Colon Carcinoma Metastatic in the Brain (tissue), 2 donors: ENCODE data around the gene KIR3DL3.

DNA sequence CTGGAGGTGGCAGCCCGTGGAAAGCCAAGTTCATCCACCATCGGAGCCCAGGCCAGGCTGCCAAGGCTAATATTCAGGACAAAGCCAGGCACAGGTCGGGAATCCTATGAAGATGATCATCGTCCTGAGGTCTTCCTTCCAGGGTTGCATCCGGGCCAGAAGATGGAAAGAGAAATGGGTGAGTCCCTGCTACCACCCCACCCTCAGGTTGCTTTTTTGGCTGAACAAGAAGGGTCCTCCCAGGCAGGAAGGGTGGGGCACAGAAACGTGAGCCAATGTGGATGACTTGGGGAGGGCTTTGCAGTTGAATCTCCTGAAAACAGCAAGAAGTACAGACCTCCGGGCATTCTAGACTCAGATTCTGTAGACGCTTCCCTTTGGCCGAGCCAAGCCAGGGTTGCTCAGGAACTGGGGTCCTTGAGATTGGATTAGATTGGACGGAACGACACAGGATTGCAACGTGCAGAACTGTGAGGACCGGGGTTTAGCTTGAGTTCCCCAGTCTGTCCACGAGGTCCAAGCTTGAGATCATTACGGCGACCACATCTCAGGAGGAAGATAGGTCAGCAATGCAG, 4.5 kb upstream of the LAIR2 start:
- PRO-cap, 2 experiments, result no peak in any of the 2 experiments

DNA sequence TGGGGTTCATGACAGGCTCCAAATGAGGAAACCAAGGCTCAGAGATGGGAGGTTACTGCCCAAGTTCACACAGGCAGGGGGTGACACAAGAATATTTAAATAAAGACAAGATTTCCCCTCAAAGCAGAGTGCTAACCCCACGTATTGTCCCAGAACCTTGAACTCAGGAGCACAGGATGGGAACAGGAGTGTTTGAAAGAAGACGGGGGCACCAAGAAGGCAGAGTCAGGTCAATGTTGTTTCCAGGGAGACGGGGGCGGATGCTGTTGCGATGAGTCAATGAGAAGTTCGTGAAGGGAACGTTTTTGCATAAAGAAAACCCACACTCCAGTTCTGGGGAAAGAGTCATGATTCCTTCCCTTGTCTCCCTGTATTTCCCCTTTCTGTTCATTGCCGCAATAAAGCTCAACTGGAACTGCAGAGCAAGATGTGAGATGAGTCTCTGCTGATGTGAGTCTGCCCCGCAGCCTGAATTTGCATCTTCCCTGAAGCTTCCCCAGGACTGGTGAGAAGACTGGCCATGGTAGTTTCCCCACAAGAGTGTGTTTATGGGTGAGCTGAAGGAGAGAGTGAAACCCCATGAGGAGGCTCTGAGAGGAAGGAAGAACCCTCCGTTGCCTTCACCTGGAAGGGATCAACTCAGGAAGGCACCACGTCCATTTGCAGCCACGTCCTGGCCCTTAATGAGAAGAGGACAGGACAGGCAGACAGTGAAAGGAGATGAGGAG, 13.4 kb downstream of the LILRA1 start:
- PRO-cap, 2 experiments, result no peak in any of the 2 experiments

DNA sequence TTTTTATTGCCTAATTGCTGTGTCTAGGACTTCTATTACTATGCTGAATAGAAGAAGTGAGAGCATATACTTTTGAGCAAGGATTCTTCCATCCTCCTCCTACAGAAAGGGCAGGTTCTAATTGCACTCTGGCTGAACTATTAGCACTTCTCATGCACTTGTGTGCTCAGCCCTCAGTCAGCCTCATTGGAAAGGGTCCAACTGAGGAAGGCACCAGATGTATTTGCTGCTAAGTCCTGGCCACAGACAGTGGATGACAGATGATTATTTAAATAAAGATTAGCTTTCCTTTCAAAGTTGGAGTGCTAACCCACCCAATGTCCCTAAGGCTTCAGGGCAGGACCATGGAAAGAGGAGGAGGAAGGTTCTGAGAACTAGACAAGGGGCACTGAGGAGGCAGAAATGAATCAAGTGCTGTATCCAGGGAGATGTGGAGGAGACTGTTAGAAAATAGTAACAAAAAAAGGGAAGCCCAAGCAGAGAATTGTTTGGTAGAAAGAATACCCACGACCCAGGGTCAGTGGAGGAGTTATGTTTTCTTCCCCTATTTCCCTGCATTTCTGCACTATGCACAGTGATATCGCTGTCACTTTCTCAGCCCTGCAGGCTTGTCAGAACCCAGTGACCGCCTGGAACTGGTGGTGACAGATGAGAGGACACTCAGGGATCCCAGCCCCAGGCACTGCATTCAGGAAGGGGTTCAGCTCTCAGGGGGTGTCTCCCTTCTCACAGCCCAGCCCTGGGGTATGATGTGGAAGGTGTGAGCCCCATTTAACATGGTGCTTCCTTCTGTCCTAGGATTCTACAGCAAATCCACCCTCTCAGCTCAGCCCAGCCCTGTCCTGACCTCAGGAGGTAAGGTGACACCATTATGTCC, 8.1 kb downstream of the LILRB4 start:
- PRO-cap, 2 experiments, result no peak in any of the 2 experiments

- PRO-cap, 2 experiments, result no peak in any of the 2 experiments
Observed at GRCh38 chr19:54724124-54724669, at the start of gene KIR3DL3. TSS of gene KIR3DL3 (plus strand) at chr19:54724442.

- PRO-cap, 2 experiments, result no peak in any of the 2 experiments
Observed at GRCh38 chr19:54892006-54892380, 14.0 kb upstream of the NCR1 start.

DNA sequence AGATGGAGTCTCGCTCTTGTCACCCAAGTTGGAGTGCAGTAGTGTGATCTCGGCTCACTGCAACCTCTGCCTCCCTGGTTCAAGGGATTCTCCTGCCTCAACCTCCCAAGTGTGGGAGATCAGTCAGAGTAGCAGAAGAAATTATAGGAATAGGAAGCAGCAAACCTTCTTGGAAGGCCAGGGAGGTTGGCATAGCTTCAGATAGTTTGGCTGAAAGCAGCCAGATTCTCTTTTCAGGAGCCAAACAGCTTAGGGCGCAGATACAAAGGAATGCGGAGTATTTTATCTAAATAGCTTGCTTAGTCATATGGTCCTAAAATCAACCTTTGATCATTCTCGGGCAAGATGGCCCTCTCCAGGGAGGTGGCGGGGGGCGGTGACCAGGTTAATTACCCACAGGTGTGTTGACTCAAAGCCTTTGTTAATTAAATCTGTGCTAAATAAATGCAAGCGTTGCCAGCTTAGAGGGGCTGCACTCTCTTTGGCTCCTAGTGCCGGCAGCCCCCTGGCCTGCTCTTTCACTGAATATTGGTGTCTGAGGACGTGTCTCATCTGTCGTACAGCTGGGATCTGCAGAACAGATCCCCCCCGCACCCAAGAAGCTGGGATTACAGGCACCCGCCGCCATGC, 12.5 kb upstream of the NCR1 start:
- PRO-cap, 2 experiments, result no peak in any of the 2 experiments

DNA sequence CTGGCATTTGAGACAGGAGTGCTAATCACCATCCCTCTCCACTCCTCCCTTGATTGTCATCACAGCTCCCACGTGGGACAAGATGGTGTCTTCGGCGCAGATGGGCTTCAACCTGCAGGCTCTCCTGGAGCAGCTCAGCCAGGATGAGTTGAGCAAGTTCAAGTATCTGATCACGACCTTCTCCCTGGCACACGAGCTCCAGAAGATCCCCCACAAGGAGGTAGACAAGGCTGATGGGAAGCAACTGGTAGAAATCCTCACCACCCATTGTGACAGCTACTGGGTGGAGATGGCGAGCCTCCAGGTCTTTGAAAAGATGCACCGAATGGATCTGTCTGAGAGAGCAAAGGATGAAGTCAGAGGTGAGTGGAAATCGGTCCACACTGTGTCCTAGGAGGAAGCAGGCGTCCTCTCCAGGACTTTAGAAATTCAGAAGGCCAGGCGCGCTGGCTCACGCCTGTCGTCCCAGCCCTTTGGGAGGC, 3.8 kb downstream of the NLRP2 start:
- PRO-cap, 2 experiments, result no peak in any of the 2 experiments

DNA sequence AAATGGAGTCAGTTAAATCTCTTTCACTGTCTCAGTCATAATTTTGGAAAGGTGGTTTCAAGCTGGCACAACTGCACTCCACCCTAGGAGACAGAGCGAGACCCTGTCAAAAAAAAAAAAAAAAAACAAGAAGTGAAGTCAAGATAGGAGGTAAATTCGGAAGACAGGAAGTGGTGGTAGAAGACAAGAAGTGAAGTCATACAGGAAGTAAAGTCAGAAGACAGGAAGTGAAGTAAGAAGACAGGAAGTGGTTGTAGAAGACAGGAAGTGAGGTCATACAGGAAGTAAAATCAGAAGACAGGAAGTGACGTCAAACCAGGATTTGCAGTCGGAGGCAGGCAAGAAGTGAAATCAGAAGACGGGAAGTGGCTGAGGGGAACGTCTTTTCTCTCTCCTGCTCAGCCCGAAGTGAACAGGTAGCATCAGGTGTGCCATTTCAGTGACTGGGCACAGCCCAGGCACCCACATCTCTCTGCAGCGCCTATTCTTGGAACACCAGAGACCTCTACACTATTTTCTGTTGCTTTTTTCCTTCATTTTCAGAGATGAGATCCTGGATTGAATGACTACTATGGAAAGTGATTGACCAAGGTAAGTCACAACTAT, 32.1 kb downstream of the GP6 start:
- PRO-cap, 2 experiments, result peak in 2 of 2 experiments; most common plus-strand start position 354 of the sequence (in 2)

DNA sequence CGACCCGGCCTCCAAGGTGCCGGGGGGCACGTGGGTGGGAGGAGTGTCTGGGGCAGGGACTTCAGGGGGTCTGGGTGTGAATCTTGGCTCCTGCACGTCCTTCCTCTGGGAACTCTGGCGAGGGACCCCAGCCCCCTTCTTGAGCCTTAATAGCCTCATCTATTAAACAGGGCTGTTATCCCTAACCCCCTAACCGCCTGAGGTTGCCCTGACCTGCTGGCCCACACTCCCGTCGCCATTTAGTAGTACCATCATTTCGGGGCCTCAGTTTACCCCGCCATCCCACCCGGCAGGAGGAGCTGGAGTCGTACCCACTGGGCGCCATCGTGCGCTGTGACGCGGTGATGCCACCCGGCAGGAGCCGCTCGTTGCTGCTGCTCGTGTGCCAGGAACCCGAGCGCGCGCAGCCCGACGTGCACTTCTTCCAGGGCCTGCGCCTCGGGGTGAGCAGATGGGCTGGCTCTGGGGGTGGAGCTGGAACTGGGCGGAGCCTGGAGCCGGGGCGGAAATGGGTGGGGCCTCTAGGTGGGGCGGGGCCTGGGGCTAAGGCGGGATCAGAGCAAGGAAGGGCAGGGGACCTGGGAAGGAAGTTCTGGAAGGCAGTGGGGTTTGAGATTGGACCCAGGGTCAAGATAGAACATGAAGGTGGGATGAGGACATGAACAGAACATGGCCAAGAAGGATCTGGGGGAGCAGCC, 4.3 kb downstream of the EPS8L1 start:
- PRO-cap, 2 experiments, result peak in 2 of 2 experiments; most common plus-strand start position 551 of the sequence (in 1); most common minus-strand start position 424 of the sequence (in 2)

- PRO-cap, 2 experiments, result no peak in any of the 2 experiments
Observed at GRCh38 chr19:55094485-55095028, 18.9 kb downstream of the EPS8L1 start.

- PRO-cap, 2 experiments, result no peak in any of the 2 experiments
Observed at GRCh38 chr19:55096647-55097336, 20.6 kb downstream of the PPP1R12C start.

DNA sequence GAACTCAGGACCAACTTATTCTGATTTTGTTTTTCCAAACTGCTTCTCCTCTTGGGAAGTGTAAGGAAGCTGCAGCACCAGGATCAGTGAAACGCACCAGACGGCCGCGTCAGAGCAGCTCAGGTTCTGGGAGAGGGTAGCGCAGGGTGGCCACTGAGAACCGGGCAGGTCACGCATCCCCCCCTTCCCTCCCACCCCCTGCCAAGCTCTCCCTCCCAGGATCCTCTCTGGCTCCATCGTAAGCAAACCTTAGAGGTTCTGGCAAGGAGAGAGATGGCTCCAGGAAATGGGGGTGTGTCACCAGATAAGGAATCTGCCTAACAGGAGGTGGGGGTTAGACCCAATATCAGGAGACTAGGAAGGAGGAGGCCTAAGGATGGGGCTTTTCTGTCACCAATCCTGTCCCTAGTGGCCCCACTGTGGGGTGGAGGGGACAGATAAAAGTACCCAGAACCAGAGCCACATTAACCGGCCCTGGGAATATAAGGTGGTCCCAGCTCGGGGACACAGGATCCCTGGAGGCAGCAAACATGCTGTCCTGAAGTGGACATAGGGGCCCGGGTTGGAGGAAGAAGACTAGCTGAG, 2.0 kb downstream of the PPP1R12C start:
- PRO-cap, 2 experiments, result no peak in any of the 2 experiments

- PRO-cap, 2 experiments, result no peak in any of the 2 experiments
Observed at GRCh38 chr19:55173185-55174480, 6.5 kb downstream of the SYT5 start.

DNA sequence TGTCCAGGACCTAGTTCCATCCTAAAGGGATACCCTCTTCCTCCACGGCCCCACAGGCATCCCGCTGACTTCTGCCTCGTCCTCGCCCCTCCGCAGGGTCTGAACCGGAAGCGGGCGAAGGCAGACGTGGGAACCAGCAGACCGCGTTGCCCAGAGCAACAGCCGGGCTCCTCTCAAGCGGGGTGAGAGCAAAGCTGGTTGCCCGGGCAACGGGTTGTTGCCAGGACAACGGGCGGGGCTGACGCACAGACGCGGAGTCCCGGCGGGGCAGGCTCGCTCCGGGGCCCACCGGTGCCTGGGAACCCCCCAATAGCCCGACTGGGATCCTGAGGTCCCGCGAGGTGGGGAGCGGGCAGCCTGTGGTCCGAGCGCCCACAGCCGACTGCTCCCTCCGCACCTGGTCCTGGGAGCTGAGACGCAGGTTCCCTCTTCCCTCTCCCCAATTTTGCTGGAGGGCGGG, 811 bp downstream of the SYT5 start:
- PRO-cap, 2 experiments, result no peak in any of the 2 experiments

GRCh38 chr19:55230351-55231304, 2.1 kb upstream of the TMEM86B start:
- PRO-cap, 2 experiments, result no peak in any of the 2 experiments

DNA sequence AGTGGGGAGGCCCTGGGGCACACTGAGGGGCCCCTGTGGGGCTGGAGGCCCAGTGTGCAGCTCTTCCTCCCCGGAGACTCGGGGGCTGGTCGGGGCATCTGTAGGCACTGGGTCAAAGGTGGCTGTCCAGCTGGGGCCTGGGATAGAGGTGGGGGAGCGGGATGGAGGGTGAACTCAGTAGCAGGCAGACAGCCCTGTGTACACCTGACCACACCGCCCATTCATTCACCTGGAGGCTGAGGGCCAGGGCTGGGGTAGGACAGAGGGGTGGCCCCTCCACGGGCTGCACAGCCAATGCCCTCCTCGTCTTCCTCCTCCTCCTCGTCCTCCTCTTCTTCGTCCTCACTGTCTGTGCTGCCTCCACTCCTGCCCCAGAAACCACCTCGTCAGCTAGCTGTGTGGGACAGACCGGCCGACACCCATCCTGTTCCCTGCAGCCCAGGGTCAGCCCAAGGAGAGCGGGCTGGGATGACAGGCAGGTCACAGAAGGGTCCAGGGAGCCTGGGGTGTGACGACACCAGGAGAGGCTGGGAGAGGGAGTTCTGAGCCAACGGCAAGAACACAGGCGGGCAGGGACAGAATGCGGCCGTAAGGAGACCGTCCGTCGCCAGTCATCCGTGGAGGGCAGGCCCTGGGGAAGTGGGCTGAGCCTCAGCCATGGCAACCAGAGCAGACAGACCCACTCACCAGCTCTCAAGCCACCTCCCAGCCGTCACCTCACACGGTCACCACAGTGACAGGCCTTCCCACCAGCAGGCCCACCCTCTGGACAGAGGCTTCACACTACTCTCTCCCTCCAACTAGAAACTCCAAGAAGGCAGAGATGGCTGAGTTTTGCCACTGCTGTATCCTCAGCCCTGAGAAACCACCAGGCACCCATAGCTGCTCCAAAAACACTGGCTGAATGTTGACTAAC, 3.5 kb upstream of the TMEM86B start:
- PRO-cap, 2 experiments, result no peak in any of the 2 experiments

- PRO-cap, 2 experiments, result no peak in any of the 2 experiments
Observed at GRCh38 chr19:55256052-55256513, 2.7 kb downstream of the PPP6R1 start.

DNA sequence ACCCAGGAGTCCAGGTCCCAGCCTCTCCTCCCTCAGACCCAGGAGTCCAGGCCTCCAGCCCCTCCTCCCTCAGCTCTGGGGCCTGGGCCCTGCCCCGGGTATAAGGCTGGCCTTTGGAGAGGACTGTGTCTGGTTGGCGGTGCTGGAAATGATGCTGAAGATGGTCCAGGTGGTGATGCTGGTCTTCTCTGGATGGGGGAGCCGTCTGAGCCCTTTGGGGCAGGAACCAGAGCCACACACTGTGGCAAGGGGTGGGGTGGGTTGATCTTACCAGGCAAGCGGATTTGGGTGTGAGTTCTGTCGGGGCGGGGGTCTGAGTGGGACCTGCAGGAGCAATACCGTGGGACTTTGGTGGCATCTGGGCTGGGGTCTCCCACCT, 2.5 kb downstream of the GARIN5B start:
- PRO-cap, 2 experiments, result no peak in any of the 2 experiments

DNA sequence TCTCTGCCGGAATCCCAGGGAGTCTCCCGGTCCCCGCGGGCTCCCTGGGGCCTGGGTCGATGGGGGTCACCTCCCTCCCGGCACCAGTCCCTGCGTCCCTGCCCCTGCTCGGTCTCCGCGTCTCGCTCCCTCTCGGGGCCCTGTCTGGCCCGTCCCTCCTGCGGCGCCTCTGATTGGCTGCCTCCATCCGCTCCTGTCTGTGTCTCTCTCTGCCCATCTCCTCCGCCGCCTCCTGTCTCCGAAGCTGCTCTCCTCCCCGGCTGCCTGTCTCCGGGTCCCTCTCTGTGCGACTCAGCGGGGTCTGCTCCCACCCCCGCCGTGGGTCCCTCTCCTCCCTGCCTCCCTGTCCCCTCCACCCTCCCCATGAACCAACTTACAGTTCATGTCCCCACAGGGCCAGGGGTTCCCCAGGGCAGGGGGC, 326 bp downstream of the IL11 start:
- PRO-cap, 2 experiments, result no peak in any of the 2 experiments

DNA sequence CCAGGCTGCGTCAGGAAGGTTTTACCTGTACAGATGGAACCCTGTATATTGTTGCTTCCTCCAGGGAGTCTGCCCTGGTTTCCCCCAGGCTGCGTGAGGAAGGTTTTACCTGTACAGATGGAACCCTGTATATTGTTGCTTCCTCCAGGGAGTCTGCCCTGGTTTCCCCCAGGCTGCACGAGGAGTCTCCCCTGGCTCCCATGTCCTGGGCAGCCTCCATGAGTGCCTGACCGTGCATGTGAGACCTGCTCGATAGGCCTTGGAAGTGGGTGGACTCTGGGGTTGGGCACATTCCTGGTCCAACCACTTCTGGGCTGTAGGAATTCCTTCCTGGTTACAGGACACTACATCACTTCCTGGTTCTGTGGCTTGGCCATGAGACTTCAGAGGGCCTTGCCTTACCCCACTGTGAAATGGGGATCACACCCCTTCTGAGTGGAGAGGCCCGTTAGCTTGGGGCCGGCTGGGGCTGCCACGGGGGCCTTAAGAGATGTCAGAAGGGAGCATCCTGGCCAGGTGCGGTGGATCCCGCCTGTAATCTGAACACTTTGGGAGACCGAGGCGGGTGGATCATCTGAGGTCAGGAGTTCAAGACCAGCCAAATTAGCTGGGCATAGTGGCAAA, 4.0 kb upstream of the ZNF628 start:
- PRO-cap, 2 experiments, result no peak in any of the 2 experiments